Left common carotid artery plus branches (tissue), 1 donor: Measurements from ENCODE around the gene PLPP6.

DNA sequence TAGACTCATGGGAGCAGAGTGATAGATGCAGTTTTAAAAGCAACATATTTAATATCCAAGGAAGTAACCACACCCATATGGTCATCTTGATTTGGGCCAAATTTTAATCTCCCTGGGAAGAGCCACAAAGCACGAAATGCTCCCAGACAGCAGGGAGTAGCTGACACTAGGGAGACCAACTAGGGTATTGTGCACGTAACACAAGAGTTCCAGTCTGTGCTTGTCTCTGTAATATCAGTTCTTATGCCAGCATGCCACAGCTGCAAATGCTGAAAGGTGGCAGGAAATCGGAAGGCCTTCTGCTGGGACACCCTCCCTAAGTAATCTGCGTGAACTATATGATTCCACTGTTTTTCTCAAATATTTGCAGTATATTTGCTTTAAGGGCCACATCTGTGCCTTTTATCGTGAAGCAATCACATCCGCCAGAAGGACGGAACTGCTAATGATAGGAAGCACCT is 12.5 kb downstream of the VLDLR start:
- PRO-cap, result no peak

DNA sequence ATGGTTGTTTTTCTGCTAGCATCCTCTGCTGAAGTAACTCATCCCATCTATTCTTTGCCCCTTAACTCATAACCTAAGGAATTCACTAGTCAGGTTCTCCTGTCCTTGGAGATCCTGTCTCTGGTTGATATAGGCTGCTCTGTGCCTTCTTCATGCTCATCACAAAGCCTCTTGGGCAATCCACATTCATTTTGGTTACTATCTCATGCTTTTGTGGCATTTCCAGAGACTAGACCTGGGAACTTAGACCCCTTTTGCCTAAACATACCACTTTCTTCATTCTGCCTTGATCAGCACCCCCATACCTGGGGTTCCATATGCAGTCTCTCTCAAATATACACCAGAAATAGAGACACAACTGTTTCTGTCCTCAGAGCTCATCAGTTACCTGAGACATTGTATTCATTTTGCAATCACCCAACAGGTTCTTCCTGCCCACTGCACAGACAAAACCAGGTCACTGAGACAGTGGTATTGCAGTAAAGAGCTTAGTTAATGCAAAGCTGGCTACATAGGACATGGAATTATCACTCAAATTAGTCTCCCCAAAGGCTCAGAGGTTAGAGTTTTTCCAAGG is 40.7 kb downstream of the KCNV2 start:
- PRO-cap, result no peak

GRCh38 chr9:3398044-3398628 is 127.7 kb downstream of the RFX3 start:
- PRO-cap, result no peak

GRCh38 chr9:3740640-3741103 is 214.9 kb upstream of the RFX3 start:
- PRO-cap, result no peak

- PRO-cap, result no peak
These were observed 381.1 kb upstream of the RFX3 start for GRCh38 chr9:3906693-3907537.

DNA sequence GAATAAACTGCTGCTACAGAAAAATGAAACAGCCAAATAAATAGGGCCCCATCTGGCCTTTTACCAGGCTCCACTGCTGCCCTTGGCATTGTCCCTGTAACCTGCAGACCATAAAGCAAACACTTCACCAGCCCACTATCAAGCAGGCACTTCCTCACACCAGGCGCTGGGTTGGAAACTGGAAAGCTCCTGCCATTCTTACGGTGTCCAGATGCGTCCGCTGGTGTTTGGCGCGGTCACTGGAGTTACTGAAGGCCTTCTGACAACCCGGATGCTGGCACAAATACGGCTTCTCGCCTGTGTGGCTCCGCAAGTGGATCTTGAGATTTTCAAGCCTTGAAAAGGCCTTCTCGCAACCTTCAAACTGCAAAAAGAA is 363.1 kb downstream of the GLIS3 start:
- PRO-cap, result no peak

DNA sequence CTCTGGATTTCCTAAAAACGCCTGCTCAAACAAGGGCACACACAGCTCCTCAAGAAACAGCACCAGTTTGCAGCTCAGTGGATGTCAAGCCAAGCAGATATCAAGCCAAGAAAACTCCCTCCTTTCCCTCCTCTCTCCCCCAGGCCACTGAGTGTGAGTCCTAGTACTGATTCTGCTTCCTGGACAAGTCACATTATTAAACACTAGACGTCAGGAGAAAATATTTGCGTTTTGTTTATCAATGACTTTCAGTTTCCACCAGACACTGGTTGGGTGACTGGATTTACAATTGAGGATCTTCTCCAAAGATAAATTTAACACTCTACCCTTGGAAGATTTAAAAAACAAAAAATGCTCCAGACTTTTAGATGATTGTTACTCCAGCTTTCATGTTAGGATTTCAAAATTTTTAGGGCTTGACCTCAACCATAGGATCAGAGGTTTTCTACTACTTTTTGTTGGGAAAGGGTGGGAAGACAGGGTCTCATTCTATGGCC is 59.7 kb downstream of the SLC1A1 start:
- PRO-cap, result no peak

GRCh38 chr9:4656585-4657067 is 5.5 kb upstream of the PLPP6 start:
- PRO-cap, result no peak

GRCh38 chr9:4662074-4663103 is at the start of gene PLPP6:
TSS of gene PLPP6 (plus strand) at chr9:4662294.
- PRO-cap, result bidirectional peak, plus-strand start at chr9:4662297, minus-strand start at chr9:4662285

- PRO-cap, result no peak
These were observed 57.9 kb downstream of the RCL1 start for GRCh38 chr9:4850154-4851615.

GRCh38 chr9:4942275-4942604 is 42.8 kb upstream of the JAK2 start:
- PRO-cap, result no peak

- PRO-cap, result no peak
These were observed 917 bp upstream of the JAK2 start for GRCh38 chr9:4984003-4984706.

DNA sequence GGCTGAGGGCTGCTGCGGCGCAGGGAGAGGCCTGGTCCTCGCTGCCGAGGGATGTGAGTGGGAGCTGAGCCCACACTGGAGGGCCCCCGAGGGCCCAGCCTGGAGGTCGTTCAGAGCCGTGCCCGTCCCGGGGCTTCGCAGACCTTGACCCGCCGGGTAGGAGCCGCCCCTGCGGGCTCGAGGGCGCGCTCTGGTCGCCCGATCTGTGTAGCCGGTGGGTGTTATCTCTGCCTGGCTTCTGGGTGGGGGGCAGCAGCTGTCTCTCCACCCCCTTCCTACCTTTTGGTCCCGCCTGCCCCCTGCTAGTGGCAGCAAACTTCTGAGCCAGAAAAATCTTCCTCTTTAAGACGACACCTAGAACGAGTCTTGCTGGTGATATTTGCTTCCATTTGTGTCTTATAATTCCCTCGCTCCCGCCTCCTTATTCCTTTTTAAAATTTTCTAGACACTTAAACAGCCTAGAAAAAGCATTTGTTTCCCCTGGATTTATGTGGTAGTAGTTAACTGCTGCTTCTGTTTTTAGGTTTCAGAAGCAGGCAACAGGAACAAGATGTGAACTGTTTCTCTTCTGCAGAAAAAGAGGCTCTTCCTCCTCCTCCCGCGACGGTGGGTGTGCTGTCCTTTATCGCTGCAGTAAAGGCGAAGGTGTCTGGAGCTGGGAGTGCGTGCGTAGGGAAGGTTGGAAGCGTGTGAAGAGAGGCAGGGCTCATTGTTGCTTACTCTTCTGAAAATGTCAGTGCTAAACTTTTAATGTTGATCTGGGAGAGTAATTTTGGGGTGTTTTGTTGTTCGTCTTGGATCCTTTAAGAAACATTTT is 553 bp downstream of the JAK2 start:
- PRO-cap, result no peak

GRCh38 chr9:5032864-5033340 is 47.8 kb downstream of the JAK2 start:
- PRO-cap, result no peak

DNA sequence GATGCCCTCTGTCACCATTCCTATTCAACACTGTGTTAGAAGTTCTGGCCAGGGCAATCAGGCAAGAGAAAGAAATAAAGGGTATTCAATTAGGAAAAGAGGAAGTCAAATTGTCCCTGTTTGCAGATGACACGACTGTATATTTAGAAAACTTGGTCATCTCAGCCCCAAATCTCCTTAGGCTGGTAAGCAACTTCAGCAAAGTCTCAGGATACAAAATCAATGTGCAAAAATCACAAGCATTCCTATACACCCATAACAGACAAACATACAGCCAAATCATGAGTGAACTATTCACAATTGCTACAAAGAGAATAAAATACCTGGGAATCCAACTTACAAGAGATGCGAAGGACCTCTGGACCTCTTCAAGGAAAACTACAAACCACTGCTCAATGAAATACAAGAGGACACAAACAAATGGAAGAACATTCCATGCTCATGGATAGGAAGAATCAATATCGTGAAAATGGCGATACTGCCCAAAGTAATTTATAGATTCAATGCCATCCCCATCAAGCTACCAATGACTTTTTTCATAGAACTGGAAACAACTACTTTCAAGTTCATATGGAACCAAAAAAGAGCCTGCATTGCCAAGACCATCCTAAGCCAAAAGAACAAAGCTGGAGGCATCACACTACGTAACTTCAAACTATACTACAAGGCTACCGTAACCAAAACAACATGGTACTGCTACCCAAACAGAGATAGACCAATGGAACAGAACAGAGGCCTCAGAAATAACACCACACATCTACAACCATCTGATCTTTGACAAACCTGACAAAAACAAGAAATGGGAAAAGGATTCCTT is 80.2 kb downstream of the INSL6 start:
- PRO-cap, result no peak

DNA sequence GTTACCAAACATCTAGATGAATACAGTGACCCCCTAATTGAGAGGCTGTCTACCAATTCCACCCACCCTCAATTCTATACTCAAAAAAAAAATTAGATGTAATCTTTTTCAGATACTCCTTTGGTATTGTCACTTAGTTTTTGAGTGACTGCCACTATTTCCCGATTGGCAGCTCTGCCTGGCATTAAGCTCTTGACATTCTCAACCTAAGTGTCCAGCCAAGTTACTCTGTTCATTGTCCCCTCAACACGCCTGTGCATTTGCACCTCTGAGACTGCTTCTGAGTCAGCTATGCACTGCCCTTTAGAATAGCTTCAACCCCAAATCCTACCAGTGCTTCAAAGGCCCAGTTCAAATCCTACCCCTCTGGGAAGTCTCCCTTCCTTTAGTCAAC is 2.7 kb downstream of the PDCD1LG2 start:
- PRO-cap, result no peak

- PRO-cap, result no peak
These were observed 2.2 kb upstream of the RIC1 start for GRCh38 chr9:5626645-5627129.

GRCh38 chr9:5729870-5730609 is 101.1 kb downstream of the RIC1 start:
- PRO-cap, result no peak

GRCh38 chr9:5839355-5839738 is 6.4 kb upstream of the ERMP1 start:
- PRO-cap, result no peak

DNA sequence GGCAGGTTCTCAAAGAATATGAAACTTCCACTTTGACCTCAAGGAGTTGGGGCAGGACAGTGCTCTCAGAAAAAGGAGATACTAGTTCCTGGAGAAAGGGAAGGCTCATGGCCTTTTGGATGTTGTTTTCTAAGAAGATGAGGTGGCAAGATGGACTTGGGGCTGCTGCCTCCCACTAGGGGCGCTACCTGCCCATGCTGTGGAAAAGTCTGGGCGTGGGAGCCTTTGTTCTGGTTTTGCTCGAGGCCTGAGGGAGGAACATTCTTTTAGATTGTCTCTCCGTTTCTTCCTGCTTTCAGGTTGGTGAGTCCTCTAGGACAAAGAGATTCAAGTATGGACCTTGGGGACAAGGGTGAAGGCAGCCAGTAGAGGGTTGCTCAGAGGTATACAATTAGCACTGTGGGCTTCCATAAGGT is 20.9 kb upstream of the MLANA start:
- PRO-cap, result no peak